ENCODE measurements around a stretch of chr15.

GRCh38 chr15:62150479-62150887 lies 14.6 kb downstream of the C2CD4B start:
- PRO-cap: no peak

GRCh38 chr15:62288681-62289135 lies 101.6 kb upstream of the TLN2 start:
- PRO-cap: no peak

DNA sequence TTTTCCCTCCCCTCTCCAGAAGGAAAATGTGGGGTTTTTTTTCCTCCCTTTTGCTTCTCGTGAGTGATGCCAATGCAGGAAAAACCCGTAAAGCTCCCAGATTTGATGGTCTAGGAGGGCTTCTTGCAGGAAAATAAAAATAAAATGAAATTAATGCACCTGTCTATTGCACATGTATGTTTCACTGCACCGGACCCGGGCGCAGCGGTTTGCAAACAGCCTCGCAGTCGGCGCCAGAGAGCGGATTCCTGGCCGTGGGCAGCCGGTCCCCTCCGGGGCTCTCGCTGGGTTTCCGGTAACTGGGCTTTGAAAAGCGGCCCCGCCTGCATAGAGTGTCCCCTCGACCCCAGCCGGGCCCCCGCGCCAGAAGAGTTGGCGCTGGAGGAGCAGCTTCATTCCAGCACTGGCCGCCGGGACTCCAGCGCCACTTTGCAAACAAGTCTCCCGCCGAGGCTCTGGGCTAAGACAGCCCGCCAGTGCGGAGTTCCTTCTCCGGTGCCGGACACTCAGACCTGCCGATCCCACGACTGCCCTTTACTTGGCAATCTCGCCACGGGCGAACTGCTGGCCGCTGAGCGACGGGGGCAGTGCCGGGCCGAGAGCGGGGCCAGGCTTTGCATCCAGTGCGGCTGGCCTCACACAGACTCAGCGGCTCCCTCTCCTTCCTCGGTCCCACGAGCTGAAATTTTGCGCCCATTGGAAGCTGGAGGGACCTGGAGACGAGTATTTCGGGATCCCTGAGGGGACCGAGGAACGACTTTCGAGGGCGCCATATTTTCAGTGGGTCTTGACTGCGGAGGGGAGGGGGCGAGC lies 613 bp downstream of the TLN2 start:
- PRO-cap: unidirectional peak, plus-strand start at position 395 of the sequence

DNA sequence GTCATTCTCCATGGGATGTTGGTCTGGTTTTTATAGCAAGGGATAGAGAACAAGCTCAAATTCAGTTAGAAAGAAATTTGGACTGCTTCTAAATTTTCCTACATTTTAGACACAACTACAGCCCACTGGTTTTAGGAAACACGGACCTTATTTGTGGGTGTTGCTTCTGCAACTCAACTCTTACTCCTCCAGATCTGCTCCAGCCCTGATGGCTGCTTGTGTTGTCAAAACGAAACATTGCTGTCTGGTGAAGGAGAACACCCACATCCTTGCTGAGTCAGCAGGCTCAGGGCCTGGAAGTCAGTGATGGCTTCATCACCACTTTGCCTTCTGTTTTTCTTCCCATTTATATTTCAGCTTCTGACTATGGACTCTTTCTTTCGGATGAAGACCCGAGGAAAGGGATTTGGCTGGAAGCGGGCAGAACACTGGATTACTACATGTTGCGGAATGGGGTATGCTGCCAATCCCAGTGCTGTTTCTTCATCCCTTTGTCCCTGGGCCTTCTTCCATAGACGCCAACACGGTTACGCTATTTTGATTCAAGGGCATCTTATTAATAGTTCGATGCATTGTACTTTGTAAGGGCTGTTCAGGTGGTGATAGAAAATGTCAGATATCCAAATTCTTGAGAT lies 259.5 kb downstream of the TLN2 start:
- PRO-cap: no peak

DNA sequence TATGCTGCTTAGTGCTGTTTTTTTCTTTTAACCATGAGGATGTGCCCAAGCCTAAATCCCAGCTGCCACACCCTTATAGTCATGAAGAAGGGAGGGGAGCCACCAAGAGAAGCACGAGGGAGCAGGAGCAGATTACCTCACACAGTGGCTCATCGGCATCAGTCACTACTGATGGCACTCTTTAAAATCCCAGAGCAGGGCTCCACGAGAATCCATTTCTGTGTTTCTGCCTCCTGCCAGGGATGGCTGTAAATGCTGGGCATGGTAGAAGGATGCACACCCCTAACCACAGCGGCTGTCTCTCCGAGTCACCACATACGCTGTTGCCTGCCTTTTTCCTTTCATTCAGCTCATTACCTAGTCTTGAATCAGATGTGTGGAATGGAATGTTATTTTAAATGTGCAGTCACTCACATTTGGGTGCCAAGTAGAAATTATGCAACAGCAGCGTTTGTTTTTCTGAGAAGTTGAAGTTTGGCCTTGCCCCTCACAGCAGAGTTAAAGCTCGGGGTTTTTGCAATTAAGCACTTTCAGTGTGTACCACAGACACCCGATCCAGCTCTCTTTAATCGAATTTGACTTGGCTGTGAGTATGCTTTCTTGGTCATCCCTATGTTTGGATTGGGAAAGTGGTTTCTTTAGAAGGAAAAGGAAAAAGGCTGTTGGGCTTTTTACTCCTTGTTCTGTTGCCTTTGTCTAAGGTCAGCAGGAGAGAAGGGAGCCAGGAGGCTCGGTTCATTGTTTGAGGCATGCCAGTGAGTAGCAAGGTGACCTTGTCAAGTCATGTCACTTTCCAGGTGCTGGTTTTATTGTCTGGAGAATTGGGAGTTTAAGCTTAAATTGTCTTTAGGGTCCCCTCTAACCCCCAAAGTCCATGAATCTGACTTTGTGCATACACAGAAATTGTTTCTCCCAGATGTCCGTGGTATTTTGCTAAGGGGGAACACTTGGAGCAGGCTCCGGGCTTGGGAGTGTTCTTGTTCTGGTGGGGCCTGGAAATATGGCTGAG lies 284.2 kb upstream of the TPM1 start:
- PRO-cap: no peak

GRCh38 chr15:62812238-62812704 lies 230.3 kb upstream of the TPM1 start:
- PRO-cap: no peak

GRCh38 chr15:62841921-62842651 lies 200.5 kb upstream of the TPM1 start:
- PRO-cap: no peak

DNA sequence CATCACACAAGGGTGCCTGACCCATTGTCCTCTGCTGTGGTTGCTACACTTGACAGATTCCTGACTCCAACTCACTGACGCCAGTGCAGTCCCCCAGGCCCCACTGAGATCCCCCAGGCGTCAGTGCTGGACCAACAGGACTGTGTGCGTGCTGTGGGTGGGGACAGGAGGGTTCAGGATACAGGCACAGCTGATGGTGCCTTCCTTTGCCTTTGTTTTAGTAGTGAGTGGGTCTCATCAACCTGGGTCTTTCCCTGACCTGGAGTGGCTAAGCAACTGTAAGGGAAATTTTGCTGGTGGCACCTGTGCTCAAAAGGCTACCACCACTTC lies 135.8 kb upstream of the TPM1 start:
- PRO-cap: no peak

DNA sequence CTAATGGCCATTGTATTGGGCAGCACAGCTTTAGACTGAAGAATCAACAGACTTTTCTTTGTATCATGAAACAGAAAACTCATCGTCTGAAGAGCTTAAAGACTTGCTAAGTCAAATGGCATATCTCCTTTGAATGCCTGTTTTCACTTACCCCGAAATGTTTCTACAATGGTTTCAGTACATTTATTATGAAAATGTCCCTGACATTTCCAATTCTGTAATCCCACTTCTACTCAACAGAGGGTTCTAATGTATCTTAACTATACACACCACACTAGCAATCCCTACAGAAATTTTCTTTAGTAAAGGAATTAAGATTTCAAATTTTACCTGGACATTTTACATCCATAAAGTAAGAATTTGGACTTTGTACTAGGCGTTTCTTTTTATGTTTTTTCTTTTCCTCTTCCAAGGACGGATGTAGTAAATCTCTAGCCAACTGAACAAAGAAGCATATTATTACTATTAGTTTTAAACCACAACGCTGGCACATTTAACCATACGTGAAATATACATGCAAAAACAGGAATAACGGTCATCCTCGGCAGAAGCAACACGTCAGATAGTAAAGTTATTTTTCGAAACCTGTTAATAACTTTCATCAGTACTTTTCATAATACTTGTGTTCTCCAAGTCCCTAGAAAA lies 1.1 kb downstream of the RPS27L start:
- PRO-cap: no peak

- PRO-cap: bidirectional peak, plus-strand start at chr15:63158111, minus-strand start at chr15:63158090
Measured at GRCh38 chr15:63157920-63158429, 698 bp upstream of the RPS27L start.

- PRO-cap: no peak
Measured at GRCh38 chr15:63201057-63201728, 11.8 kb downstream of the RAB8B start.

- PRO-cap: no peak
Measured at GRCh38 chr15:63278013-63278549, 676 bp downstream of the APH1B start.

GRCh38 chr15:63449609-63450134 lies 54.7 kb upstream of the USP3 start:
- PRO-cap: no peak

DNA sequence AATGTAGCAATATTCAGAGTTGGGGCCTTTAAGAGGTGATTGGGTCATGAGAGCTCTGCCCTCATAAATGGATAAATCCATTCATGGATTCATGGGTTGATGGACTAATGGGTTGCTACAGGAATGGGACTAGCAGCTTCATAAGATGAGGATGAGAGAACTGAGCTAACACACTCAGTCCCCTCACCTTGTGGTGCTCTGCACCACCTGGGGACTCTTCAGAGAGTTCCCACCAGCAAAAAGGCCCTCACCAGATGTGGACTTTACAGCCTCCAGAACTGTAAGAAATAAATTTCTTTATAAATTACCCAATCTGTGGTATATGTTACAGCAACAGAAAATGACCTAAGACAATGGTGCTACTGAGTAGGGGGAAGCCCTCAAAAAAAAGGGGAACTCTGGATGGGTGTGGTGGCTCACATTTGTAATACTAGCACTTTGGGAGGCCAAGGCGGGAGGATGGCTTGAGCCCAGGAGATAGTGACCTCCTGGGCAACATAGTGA lies 14.2 kb upstream of the USP3 start:
- PRO-cap: no peak

DNA sequence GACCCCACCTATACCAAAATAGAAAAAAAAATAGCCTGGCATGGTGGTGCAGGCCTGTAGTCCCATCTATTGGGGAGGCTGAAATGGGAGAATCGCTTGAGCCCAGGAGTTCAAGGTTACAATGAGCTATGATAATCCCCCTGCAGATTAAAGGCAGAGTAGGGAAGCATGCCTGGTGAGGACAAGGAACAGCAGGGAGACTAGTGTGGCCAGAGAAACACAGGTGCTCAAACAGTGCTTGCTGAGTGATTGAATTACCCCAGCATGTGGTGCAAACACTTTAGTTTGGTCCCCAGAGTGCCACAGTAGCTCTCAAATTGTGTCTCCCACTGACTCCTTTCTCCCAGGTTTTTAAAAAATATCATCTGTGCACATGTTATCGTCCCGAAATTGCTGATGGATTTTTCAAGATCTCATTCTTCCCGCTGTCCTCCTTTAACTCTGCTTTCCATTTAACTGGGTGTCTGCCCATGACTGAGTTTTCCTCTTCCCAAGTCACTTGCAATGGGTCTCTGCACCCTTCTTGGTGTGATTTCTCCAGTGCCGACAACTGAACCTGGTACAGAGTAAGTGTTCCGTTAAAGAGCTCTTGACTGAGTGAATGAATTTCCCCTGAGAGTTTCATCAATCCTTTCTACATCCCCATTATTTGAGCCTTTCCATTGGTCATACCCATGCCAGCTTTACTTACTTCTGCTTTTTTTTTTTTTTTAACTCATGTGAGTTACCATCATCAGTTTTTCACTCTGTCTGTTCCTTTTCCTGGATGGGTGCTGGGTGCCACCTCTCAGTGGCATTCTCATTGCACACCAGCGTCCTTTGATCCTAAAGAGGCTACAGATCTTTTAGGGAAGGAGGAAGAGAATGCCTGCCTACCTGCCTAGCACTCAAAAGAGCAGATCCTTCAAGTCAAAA lies 13.5 kb upstream of the USP3 start:
- PRO-cap: no peak

DNA sequence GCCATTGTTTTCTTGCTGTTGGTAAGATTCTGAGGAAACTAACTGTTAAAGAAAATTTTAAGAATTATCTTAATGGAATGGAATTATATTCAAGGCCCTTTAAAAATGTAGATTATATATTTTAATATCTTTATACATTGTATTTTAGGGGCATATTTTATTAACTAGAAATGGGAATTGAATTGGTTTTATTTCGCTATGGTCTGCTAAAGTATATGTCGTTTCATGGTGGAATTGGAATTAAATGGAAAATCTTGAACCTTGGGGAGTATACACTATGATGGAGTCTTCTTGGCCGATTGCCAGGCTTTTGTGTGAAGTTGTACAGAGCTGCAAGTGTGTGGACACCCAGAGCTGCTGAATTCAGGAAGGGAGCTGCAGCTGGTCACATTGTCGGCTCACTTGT lies 35.0 kb downstream of the USP3 start:
- PRO-cap: no peak

DNA sequence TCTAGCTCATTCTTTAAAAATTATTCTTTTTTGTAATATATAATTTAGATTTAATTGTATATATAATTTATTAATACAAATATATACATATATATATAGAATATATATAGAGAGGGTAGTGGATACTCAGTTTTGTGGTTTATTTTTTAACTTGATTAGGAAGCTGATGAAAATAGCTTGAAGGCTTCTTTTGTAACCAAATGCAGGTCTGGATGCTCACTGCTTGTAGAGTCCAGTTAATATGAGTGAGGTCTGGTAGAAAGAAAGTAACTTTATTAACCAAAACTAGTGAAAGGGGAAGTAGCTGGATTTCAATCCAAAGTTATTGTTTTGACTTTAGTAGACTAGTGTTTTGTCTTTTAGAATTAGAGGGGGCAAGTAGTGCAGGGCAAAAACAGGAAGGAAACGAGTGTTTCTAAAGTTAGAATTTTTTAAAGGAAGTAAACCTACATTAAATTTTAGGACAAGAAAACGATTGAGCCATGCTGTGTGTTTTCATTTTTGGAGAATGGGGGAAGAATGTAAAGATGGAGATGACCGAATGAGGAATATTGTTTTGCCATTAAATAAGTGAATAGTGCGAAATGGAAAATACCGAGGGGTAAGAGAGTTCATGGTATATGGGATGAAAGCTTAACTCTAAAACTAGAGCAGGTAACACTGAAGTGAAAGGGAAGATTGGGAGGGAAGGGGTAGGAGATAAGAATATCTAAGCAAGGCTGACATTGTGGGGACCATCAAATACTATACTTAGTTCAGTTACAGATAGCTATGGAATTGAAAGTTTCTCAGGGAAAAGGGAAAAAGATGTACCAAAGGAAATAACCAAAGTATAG lies 40.0 kb downstream of the USP3 start:
- PRO-cap: no peak

DNA sequence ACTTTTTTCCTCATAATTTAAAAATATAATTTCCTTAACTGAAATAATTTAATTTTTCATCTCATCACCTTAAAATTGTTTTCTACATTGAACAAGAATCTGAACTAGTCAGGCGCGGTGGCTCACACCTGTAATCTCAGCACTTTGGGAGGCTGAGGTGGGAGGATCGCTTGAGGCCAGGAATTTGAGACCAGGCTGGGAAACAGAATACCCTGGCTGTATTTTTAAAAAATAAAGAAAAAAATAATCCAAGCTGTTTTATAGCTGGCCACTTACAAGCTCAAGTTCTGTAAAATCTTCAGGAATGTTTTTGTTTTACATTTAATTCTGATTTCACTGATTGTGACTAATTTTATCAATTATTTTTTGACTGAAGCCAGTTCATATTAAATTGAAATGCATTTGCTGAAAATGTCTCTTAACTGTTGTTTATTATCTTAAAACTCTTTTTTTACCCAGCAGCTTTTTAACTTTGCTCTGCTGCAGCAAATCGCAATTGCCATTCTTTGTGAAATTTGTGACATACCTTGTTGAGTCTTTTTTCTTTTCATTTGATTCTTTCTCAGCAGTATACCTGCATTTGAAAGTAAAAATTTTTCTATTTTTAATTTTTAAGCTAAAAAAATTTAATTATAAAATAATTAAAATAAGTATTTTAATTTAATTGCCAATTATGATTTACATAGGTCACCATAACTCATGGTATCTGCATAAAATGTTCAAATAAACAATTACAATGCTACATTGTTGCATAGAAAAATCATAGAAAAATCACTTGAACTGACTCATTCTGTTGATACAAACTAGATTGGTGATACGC lies 46.2 kb upstream of the FBXL22 start:
- PRO-cap: no peak

- PRO-cap: no peak
Measured at GRCh38 chr15:63560595-63561313, 36.4 kb upstream of the FBXL22 start.

DNA sequence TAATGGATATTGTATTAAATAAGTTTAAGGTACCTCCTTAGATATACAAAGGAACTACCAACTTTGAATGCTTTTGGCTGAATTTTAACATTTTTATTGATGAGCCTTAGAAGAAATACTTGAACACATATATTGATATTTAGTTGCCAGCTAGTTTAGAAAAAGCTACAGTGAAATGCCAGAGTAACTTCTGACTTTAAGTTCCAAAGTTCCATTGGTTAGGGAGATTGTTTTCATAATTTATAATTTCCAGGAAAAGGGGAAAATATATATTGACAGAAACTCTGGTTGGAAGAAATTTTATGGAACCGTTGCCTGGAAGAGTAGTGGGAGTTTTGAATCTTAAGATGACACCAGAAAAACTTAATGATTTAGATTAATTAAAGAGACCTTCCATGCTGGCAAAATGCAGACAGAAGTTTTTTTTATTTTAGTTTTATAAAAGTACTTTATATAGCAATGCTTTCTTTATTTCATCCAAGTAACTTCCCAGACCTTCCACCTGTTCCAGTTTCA lies 27.9 kb upstream of the FBXL22 start:
- PRO-cap: no peak